Placental epithelial cell (primary cell): ENCODE measurements around the gene C2orf88.

DNA sequence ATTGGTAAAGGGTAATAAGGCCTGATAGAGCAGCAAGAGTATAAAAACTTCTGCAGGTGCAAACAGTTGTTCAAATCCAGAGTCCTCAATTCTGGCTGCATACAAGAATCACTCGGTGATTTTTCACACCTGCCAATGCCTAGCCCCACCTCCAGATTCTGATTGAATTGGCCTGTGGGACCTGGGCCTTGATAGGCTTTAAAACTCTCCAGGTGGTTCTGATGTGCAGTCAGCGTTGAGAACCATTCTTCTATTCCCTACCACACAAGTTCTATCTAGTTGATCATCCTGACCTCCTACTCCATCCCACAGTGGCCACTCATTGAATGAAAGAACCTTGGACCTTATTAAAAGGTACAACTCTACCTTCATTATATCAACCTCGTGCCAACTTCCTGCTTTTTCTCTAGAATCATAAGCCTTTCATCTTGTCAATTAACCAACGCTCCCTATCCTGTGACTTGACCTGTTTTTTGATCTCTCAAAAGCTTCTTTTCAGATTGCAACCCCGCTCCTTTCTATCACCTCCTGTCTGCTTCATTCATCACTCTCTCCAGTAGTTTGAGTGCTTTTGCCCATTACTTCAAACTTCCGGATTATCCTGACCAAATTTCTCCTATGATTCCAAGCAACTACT is 55.9 kb downstream of the SLC40A1 start:
- CAGE, long polyA plus RNA = no peak

DNA sequence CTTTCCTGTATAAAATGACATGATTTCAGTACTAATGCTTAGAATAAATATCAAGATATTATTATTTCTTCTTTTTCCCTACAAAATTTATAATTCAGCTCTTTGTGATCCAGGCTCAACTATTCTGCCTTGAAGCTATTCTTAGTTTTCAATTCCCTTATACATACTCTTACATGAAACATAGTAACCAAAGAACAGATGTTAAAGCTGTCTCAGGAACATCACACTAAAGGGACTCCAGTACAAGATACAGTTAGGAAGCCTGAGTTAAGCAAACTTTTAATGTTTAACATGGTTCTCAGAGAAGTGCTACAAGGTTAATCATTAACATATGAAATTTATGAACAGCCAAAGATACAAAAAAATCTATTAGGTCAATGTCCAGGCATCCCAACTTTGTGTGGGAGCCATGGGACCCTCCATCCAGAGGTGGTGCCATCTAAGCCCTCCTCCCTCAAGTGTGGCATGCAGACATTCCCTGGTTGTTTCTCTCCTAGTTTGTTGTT is 5.9 kb downstream of the SLC40A1 start:
- CAGE, long polyA plus RNA = no peak

DNA sequence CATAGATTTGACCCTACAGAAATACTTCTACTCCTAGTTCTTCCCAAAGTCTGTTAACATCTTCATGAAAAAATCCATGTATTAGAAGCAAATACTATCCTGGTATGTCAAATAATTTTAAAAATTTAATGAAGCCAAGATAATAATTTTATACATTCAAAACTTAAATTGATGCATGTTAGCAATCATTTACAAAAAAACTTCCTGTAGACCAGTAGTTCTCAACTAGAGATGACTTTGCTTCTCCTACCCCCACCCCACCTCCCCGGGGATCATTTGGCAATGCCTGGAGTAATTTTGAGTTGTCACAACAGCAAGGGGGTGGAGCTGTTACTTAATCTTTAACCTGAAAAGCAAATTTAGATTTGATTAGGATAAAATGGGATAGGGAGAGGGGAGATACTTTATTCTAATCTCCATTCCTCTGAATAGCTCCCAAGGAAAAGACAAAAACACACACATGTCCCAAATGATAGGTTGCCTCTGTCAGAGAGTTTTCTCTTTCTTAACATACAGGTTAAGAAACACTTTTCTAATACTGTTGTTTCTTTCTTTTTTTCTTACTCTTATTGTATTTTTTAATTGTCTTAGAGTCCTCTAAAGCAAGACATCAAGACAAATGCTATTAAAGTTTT is 4.2 kb downstream of the SLC40A1 start:
- CAGE, long polyA plus RNA = no peak

GRCh38 chr2:190180129-190181451 is at the start of gene C2orf88:
Gene C2orf88 (plus strand): TSS chr2:190180863.
- CAGE, long polyA plus RNA = no peak

- CAGE, long polyA plus RNA = no peak
Measured at GRCh38 chr2:190241692-190242490, 61.2 kb downstream of the C2orf88 start.

- CAGE, long polyA plus RNA = no peak
Measured at GRCh38 chr2:190334865-190335548, 8.4 kb upstream of the INPP1 start.

DNA sequence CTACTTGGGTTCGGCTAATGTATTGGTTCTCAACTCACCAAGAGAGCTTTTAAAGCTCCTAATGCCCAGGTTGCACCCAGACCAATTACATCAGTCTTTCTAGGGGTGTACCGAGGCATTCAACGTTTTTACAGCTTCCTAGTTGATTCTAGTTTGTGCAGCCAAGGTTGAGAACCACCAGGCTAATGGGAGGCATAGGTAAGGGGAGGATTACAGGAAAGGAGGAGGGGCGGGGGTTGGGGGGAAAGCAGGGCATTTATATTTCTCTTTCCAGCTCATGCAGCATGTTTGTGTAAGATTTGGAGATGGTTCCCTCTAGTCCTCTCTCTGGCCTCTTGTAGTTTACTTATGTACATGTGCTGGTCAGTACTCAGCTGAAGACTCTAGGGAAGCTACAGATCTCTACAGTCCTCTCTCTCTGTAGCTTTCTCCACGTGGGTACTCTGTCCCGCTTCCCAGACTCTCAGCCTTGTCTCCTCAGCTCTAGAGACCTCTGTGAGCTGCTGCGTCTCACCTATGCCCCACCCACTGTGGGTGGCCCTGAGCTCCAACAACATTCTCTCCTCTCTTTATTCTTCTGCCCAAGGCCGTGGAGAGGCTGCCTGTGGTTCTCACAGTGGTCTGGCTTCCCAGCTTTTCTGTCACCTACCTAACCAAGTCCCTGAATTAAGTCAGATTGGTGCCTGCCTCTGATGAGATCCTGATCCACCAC is 33.3 kb downstream of the MFSD6 start:
- CAGE, long polyA plus RNA = no peak

DNA sequence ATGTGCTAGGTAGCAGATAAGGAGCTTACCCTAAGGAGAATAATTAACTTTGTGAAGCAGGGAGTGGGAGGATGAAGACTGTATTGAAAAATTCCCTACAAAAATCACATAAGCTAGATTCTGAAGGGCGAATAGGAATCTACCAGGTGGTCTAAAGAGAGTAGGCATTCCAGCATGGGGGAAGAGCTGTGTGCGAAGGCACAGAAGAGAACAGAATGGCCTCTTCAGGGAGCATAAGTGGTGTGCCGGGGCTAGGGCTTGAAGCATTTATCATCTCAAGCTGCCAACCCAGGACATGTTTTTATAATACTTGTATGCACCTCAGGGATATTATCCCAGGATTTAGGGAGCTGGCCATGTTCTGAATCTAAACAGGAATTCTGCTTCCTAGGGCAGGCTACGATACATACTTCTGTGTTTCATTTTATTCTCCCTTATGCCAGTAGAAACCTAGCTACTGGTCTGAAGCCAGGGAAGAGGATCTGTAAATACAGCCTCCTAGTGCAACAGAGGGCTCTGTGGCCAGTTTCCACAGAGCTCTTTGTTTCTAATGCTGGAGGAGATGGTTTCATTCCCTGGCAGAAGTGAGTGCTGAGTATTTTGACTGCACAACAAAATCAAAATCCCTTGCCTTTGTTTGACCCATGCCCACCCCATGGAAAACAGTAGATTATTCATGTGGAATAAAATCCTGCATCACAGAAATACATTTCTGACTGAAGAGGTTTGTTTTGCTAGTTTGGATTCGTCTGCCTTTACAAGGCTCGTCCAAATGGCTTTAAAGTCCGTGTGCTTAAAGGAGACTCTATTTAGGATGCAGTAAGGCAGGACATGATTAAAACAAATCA is 56.5 kb downstream of the NEMP2 start:
- CAGE, long polyA plus RNA = no peak

GRCh38 chr2:190650064-190650524 is 1.2 kb downstream of the NAB1 start:
- CAGE, long polyA plus RNA = no peak

DNA sequence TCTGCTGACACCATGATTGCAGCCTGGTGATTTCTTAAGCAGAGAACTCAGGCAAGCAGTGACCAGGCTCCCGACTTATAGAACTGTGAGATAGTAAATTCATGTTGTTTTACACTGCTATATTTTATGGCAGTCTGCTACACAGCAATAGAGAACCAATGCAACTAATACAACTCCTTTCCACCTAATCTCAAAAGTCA is 95.4 kb upstream of the GLS start:
- CAGE, long polyA plus RNA = no peak

DNA sequence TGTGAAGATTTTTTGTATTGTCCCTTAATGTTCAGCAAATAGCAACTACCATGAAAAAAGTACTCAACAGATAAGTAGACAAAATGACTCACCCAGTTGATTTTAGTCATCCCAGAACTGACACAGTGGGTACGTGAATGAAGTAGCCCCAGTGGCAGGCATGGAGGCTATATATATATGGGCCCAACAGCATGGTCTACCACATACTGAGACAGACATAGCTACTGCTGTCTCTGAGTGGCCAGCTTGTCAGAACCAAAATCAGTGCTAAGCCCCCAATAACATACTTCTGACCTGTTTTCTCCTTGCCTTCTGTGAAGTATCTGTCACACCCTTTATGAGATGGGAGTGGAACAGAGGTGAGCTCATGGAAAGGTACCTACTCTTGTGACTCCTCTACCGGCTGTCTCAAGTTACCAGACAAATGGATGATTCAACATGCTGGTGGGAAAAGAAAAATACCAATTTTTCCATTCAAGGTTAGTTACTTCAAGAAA is 36.3 kb upstream of the GLS start:
- CAGE, long polyA plus RNA = no peak

GRCh38 chr2:190904975-190905551 is 24.4 kb downstream of the GLS start:
- CAGE, long polyA plus RNA = no peak

- CAGE, long polyA plus RNA = no peak
Measured at GRCh38 chr2:190920555-190921388, 40.2 kb downstream of the GLS start.

GRCh38 chr2:190924966-190925446 is 44.4 kb downstream of the GLS start:
- CAGE, long polyA plus RNA = no peak

DNA sequence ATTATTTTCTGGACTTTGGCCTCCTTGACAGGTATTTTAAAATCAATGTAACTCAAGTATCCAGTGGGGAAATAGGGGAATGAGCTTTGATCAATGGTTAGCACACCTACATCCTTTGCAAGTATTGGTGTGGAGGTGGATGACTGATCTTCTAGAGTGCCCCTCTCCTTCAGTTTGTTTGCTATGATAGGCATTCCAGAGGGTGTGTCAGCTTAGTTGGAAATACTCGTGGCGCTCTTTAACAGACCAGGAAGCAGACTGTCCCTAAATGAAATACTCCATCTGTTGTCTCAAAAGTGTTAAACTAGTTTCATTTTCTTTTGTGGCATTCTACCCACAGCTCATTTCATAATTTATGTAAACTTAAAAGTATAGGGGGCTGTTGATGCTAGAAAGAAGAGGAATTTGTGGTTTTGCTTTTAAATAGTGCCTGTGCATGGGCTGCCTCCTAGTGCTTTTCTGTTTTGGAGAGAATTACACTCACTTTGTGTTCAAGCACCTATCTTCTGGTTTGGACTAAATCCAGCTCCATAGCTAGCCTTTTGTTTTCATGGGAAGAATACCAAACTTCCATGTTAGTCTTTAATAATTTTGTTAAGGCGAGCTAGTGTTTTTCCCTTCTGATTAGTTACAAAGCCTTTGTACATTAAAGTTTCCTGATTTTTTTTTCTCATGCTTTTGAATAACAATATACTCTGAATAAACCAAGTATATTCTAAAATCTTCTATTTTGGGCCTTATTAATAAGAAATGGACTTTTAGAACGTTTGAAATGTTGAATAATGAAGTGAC is 66.1 kb downstream of the STAT1 start:
- CAGE, long polyA plus RNA = no peak

- CAGE, long polyA plus RNA = no peak
Measured at GRCh38 chr2:190969208-190970265, 44.4 kb downstream of the STAT1 start.

- CAGE, long polyA plus RNA = no peak
Measured at GRCh38 chr2:191007318-191007795, 6.6 kb downstream of the STAT1 start.

GRCh38 chr2:191014266-191015123 is 524 bp upstream of the STAT1 start:
- CAGE, long polyA plus RNA = no peak

DNA sequence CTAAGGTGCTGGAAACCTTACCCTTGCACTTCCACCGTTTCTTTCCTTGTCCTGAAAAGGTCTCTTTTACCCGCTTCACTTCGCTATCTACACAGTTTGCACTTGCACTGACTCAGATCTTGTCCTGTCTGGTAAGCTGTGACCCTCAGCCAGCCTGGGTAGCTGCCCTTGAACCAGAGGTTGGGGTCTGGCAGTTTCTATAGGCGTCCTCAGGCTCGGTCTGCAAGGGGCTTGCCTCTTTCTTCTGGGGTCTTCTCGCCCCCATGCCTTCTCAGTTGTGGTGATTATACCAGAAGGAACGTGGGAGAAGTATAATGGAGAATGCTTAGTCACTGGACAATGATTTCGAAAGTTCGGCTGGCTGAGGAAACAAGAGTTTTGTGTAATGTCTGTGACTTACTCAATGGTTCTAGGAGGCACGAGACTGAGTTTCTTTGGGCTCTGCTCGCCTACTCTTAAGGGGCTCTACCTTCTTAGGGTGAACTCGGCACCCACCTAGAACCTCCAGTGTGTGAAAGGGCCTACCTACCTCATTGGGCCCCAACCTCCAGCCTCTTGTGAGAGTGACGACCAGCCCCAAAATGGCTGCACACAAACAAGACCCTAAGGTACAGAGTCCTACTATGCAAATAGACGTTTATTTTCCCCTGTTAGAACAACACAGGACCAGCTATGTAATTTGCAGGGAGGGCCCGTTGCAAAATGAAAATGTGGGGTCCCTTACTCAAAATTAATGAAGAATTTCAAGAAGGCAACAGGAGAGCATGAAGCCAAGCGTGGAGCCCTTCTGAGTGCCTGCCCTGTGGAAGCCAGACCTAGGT is 7.0 kb upstream of the STAT1 start:
- CAGE, long polyA plus RNA = no peak

GRCh38 chr2:191113831-191114207 is 37.0 kb downstream of the STAT4 start:
- CAGE, long polyA plus RNA = no peak